ENCODE results near the gene ZFAND2B.

DNA sequence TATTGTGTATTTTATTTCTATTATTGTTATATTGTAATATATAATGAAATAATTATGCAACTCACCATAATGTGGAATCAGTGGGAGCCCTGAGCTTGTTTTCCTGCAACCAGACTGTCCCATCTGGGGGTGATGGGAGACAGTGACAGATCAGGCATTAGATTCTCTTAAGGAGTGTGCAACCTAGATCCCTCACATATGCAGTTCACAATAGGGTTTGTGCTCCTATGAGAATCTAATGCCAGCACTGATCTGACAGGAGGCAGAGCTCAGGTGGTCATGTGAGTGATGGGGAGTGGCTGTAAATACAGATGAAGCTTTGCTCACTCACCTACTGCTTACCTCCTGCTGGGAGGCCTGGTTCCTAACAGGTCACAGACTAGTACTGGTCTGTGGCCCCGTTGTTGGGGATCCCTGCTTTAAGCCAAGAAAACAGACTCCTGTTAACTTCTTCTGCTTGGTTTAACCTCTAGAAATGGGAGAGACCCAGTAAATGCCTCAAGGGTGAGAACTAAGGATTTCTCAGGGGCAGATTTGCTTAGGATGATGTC is 3.1 kb downstream of the CYP27A1 start:
- PRO-cap, result no peak

GRCh38 chr2:218979741-218980320 is 5.2 kb downstream of the FEV start:
- PRO-cap, result no peak

DNA sequence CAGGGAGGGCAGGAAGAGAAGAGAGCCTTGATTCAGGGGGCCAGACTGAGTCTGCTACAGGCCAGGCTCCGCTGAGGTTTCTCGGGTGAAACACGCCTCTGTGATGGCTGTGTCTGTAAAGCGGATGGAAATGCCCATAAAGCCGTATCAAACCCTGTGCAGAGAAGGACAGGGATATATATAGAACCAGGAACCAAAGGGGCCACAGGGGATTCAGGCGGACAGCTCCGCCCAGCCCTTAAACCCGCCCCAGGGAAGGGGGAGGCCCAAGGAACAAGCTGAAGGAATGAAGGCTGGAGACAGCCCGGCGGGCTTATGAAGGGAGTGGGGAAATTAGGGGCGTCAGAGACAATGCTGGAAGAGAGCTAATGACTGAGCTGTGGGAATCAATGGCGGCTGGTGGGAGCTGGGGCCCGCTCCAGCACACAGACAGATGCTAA is 42.1 kb downstream of the NHEJ1 start:
- PRO-cap, result no peak

DNA sequence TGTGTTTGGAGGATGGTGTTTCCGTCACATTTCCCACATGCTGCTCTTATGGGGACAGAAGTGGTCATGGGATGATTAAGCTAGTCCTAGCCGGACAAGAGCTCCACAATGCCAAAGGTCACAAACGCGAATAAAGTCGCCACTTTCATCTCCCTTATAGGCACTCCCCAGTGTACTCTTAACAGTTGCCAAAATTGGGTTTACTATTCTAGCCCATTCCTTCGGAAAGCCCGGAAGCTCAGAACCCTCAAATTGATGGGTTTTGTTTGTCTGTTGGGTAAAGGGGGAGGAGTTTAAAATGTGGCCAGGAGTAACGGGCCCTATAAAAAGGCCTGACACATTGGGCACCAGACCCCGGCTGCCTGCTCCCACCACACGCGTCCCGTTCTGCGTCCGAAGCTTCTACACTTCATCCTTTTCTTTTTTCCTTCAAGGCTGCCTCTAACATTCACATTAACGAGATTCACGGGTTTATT is 924 bp downstream of the NHEJ1 start:
- PRO-cap, result unidirectional peak, plus-strand start at position 350 of the sequence

DNA sequence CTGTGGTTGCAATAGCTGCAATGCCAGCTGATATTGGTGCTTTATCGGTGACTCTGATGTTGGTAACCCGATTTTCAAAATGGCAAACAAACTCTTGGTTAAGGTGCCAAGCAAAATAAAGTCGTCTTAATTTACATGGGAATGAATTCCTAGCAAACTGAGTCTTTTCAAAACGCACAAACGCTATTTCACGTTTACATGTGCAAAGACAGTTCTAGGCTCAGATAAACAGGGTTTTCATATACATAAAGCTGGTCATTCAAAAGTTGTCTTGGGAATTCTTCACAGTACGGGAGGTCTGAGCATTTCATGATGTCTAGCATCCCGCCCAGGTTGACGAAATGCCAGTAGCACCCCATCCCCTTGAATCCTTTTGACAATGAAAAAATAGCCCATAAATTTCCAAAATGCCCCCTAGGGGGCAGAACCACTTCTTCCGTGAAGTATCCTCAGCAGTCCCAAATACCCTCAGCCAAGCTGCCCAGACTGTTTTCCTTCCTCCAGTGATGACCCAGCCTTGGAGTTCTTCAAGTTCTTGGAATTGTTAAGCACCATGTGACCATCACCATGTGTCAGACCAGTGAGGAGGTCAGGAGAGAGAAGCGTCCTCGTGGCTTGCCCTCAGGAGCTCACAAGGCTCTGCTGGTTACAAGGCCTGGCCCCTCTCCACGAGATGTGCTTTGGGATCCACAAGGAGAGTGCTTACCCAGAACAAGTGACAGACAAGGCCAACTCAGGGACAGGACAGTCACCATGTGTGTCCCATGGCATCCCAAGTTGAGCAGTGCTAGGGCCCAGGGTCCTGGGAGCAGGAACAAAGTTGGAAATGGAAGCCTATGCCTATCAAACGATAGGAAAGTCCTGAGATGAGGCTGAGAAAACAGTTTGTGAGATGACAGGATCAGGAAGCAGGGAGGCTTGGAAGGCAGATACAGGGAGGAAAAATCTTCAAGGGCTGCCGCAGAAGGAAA is 1.4 kb upstream of the SLC23A3 start:
- PRO-cap, result no peak

GRCh38 chr2:219177548-219177981 is 510 bp upstream of the RETREG2 start:
- PRO-cap, result bidirectional peak, plus-strand start at chr2:219177906, minus-strand start at chr2:219177847

- PRO-cap, result no peak
Observed at GRCh38 chr2:219181931-219183042, 4.2 kb downstream of the RETREG2 start.

DNA sequence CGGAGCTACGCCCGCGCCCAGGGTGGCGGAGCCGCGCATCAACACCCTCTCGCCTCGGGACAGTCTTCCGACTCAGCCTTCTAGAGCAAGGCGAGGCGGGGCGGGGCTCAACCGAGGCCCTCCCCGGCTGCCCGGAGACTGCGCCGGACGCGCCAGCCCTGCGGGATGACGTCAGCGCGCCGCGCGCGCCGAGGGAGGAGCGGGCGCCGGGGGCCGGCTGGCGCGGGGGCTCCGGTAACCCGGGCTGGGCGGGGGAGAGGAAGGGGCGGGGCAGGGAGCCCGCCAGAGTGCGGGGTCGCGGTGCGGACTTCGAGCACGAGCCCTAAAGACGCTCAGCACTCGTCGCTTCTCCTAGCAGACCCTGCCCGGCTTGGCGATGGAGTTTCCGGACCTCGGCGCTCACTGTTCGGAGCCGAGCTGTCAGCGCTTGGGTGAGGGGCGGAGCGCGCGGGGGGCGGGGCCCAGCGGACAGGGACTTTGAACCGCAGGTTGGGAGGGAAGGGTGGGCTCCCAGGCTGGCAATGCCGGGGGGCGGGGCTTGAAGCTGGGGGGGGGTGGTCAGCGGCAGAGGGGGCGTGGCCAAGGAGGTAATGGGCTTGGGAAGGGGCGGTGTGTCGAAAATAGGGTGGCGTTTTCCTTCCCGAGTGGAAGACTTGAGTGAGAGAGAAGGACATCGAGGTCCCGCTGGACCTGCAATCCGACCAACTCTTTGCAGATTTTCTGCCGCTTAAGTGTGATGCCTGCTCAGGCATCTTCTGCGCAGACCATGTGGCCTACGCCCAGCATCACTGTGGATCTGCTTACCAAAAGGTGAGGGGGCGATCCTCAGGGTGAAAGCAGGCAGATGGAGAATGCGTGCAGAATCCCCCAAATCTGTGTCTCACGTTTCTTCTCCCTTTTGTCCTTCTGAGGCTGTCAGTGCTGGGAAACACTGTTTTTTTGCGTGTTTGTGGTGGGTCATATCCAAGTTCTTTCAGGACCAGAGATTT is at the start of gene ZFAND2B:
Gene ZFAND2B (plus strand): TSS at position 171 of the 989 bp plus-strand sequence.
- PRO-cap, result bidirectional peak, plus-strand start at position 273 of the sequence, minus-strand start at position 74 of the sequence; bidirectional peak, plus-strand start at position 637 of the sequence, minus-strand start at position 419 of the sequence

DNA sequence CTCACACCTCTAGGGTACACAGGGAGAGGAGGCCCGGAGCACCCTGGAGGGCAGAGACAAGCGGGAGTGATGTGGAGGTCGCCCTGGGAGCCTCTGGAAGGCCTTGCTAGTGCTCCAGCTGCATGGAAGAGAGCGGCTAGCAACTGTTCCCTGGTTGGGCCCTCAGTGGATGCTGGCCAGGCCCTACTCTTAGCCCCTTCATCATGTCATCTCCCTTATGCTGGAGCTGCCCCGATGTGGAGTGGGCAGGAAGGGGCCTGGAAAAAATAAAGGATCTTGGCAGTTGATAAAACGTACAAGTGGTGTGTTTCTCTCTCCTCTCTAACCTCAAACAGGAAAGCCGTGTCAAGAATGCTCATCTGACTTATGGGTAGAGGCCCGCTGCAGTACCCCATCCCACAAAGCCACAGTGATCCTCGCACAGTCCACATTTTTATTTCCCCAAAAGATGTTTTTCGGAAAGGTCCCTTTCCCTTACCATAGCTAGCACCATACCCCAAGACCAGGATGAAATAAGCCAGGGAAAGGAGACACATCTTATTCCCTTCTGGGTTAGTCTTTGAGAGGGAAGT is 2.9 kb downstream of the ZFAND2B start:
- PRO-cap, result no peak

DNA sequence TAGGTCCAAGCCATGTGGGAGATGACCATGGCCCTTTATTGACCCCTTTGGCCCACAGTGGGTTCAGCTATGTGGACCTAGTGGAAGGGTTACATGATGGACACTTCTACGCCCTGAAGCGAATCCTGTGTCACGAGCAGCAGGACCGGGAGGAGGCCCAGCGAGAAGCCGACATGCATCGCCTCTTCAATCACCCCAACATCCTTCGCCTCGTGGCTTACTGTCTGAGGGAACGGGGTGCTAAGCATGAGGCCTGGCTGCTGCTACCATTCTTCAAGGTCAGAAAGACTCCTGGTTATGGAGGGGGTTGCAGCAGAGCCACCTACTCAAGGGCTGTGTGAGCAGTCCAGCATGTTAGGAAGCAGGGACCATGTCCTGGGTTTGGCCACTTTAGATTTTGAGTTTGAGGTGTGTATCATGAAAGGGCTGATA is 1.3 kb downstream of the STK16 start:
- PRO-cap, result no peak

DNA sequence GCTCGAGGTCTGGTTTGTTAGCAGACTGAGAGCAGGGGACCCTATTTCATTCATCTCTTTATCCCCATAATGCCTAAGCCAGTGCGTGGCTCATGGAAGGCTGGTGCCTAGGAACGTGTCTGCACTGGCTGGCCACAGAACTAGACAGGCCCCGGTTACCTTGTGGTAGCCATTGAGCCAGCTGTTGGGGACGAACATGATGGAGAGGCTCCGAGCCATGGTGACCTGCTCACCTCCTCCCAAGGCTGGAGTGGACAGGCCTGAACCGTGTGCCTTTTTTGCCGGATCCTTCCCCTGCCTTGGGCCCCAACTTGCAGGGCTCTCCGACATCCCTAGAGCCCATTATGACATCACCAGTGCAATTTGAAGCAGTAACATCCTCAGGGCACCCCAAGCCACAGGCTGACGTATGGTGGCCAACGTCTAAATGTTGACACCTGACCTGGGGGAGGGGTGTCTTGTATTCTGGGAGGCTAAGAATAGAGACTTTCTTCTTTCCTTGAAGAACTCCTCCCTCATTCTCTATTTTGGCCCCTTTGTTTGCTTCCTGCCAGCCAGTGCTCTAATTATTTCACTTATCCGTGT is 12.1 kb upstream of the DNPEP start:
- PRO-cap, result no peak

DNA sequence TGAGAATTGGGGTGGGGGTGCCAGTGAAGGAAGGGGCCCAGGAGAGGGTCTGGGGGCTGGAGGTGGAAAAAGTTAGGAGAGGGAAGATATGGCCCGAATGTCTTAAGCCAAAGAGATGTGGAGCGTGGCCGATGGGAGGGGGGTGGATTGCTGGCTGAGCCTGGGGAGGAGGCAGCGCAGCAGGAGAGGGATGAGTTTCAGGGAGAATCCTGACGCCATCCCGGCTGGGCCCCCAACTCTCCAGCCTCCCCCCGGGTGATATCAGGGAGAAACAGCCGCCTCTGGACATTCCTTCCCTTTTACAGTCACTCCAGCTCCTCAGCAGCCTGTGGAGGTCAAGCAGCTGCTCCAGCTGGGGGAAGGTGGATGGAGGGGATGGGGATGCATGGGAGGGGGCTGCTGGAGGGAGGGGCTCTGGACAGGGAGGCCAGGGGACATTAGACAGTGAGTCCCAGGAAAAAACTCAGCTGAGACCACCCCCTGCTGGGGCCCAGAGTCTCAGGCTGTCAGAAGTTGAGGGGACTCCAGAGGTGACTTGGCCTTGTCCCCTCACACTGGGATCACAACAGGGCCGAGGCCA is 9.5 kb upstream of the DES start:
- PRO-cap, result no peak

- PRO-cap, result no peak
Observed at GRCh38 chr2:219415907-219416626, 2.1 kb upstream of the DES start.

GRCh38 chr2:219425911-219427022 is 8.1 kb downstream of the DES start:
- PRO-cap, result unidirectional peak, plus-strand start at chr2:219426318; unidirectional peak, plus-strand start at chr2:219426720

DNA sequence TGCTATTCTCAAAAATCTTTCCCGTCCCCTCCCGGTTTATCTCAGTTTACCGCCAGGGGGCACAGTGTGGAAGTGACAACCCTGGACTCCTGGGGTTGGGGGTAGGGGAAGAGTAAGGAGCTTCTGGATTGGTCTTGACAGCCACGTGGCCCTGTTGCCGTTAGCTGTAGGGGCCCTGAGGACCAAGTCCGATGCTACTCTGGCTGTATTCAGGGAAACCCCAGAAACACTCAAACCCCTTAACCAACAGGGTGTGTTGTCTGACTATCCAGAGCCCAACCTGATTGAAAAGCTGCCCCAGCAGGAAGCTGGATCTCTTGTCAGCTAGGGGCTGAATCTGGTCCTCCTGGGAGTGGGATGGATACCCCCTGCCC is 443 bp upstream of the SPEGNB start:
- PRO-cap, result no peak

DNA sequence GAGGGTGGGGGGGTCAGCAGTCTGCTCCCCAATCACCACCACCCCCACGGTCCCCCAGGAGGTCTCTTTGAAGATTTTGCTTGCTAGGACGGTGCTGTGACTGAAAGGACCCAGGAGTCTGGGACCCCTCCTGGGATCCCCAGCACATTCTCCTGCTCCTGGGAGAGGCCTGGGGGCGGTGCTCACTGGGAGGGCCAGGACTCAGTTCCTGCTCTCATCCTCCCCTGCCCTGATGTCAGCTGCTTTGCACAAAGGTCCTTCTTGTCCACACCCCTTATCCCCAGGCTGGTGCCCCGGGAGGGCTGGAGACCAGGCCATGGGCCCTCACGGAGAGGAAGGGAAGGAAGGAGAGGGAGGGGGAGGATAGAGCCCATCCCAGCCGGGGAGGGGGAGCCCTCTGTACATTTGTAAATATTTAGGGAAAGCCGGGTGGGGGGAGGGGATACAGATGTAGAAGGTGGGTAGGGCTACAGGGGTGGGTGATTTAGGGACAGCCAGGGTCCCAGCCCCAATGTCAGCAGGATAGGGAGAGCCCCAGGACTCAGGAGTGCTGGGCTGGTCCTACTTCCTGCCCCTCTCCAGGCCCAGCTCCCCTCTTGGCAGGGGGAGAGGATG is 5.5 kb downstream of the CHPF start:
- PRO-cap, result no peak

GRCh38 chr2:219560632-219561117 is 10.7 kb downstream of the OBSL1 start:
- PRO-cap, result no peak

- PRO-cap, result bidirectional peak, plus-strand start at chr2:219570614, minus-strand start at chr2:219570306; unidirectional peak, plus-strand start at chr2:219571034; bidirectional peak, plus-strand start at chr2:219571105, minus-strand start at chr2:219571097
Observed at GRCh38 chr2:219570540-219571359, 589 bp downstream of the OBSL1 start.

DNA sequence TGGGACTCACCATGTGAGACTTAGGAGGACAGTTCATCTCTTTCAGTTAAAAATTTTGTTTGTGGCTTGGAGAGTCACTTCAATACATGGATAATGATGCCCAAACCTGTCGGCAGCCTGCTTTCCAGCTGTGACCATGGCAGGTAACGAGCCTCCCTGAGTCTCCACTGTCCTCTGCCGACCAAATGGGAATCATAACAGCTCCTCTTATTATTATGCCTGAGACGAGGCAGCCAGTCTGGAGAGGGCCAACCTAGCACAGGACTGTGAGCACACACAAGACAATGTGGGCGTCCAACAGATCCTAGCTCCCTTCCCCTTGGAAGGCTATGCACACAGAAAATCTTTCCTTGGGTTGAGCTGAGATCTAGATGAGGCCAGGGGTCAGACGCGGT is 950 bp upstream of the SLC4A3 start:
- PRO-cap, result no peak

GRCh38 chr2:219852122-219852674 is 224.8 kb downstream of the SLC4A3 start:
- PRO-cap, result no peak